Epithelial cell of esophagus (primary cell): ENCODE measurements around a stretch of chr10.

DNA sequence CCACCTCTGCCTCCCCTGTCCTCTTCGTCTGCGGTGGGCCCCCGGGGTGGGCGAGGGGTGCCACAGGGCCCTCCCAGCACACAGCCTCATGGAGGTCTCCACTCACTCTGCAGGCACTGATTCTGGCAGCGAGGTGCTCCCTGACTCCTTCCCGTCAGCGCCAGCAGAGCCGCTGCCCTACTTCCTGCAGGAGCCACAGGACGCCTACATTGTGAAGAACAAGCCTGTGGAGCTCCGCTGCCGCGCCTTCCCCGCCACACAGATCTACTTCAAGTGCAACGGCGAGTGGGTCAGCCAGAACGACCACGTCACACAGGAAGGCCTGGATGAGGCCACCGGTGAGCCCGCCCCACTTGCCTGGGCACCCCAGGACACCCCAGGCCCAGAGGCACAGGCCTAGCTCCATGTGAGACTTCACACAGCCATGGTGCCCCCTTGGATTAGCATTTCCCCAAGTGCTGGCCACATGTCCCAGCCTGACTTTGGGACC, 39.3 kb upstream of the SLC29A3 start:
- RRBS, result 89% methylated on average over 3 of the region's 19 CpGs

GRCh38 chr10:71712375-71713260, 7.0 kb downstream of the C10orf105 start:
- RRBS, result no CpG with 5 or more reads among the region's 20 CpGs

- RRBS, result no CpG with 5 or more reads among the region's 3 CpGs
These were observed 18.7 kb downstream of the VSIR start for GRCh38 chr10:71754663-71755004.

DNA sequence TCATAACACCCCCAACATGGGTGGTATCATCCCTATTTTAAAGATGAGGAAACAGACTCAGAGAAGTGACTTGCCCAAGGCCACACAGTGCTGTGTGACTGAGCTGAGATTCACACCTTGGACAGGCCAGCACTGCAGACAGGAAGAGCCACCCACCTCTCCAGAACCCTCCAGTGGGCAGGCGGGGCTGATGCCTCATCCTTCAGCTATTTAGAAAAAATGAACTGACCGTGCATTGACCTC, 6.7 kb downstream of the VSIR start:
- RRBS, result no CpG with 5 or more reads among the region's 2 CpGs

DNA sequence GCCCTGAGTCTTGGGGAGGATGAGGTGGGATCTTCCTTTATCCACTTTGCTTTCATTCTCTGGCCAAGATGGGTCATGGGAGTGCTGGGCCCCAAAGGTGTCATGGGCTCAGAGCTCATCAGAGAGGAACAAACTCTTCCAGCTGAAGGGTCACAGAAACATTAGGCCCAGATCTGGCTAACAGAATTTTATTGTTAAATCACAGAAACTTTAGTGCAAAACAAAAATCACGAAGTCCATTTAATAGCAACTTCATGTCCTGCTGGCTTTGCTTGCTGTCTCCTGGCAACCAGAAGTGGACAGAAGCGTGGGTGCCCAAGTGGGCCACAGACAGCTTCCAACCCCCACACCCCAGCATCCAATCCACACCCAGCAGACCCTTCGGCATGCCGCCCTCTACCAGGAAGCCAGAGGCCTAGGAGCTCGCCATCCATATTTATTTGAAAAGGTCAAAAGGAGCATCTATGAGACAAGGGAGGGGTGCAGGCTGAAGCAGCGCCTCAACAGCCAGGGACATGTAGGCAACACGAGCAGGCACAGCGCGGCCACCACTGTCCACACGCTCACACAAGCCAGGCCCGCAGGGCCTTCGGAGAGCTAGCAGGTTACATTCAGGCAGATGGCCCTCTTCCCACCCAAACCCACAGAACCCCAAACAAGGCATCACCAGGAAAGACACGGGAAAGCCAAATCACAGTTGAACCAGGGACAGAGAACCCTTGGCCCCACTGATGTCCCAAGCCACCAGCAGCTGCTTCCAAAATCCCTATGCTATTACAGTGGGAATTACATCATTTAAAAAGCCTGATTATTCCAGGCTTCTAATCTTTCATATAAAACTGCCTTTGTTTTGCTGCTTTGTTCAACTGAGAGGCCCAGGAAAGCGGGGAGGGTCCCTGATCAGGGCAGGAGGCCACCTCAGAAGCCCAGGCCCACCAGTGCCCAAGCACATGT, 34.6 kb downstream of the PSAP start:
- RRBS, result no CpG with 5 or more reads among the region's 14 CpGs

- RRBS, result no CpG with 5 or more reads among the region's 11 CpGs
These were observed 29.0 kb downstream of the PSAP start for GRCh38 chr10:71821763-71822806.

GRCh38 chr10:71970189-71970698, 6.0 kb downstream of the CHST3 start:
- RRBS, result no CpG with 5 or more reads among the region's 10 CpGs

DNA sequence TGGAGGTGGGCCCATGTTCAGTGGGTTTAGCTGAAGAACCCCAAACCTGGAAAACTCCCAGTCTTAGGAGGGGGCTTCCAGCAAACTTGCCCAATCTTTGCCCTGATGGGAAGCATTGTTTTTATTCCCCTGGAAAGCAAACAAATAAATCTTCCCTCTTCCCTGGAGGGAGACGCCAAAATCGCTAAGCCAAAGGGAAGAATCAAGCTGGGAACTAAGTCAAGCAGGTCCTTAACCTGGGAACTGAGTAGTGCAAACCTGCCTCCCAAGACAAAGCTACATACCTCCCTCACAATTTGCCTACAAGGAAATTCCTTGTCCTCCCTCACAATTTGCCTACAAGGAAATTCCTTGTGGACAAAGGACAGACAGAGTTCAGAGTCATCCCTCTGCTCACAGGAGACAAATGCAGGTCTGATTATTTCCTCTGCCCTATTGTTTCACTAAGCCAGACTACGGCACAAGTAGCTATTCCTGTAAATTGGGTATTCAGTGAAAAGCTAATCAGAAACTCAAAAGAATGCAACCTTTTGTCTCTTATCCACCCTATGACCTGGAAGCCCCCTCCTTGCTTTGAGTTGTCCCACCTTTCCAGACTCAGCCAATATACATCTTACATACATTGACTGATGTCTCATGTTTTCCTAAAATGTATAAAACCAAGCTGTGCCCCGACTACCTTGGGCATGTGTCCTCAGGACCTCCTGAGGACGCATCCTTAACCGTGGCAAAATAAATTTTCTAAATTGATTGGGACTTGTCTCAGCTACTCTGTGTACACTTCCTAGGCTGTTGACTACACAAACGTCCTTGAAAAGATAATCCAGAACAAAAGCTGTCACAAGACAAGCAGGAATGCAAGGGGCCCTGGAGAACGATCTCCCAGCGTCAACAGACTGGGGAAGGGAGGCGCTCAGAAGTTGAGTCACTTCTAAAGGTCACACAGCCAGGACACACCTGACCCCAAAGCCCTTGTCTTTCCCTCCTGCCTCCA, 50.3 kb downstream of the SPOCK2 start:
- RRBS, result no CpG with 5 or more reads among the region's 10 CpGs

GRCh38 chr10:72073589-72074091, 14.7 kb downstream of the SPOCK2 start:
- RRBS, result no CpG with 5 or more reads among the region's 8 CpGs

GRCh38 chr10:72212952-72213501, 2.8 kb upstream of the ANAPC16 start:
- RRBS, result no CpG with 5 or more reads among the region's 2 CpGs

DNA sequence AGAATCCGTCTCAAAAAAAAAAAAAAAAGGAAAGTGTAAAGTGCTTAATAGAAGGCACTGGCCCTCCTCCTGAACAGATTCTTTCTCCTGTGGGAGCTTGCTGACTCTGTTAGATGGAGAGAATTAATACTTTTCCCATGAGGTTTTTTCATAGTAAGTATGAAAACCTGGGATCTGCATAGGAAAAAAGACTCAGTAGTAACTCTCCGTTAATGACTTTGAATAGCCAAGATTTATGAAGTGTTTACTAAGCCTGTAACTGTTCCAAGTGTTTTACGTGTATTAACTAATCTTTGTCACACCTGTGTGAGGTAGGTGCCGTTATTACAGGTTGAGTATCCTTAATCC, 1.4 kb upstream of the ASCC1 start:
- RRBS, result no CpG with 5 or more reads among the region's 4 CpGs

- RRBS, result no CpG with 5 or more reads among the region's 1 CpG
These were observed 23.0 kb upstream of the DDIT4 start for GRCh38 chr10:72250644-72251144.

- RRBS, result 2% methylated on average over 12 of the region's 34 CpGs
These were observed 378 bp downstream of the DDIT4 start for GRCh38 chr10:72274126-72274477.

- RRBS, result no CpG with 5 or more reads among the region's 4 CpGs
These were observed 18.6 kb downstream of the DDIT4 start for GRCh38 chr10:72292386-72292723.

- RRBS, result 10% methylated on average over 2 of the region's 15 CpGs
These were observed 36.7 kb downstream of the DDIT4 start for GRCh38 chr10:72310149-72311060.

- RRBS, result no CpG with 5 or more reads among the region's 14 CpGs
These were observed 30.8 kb downstream of the DNAJB12 start for GRCh38 chr10:72323851-72324416.

- RRBS, result no CpG with 5 or more reads among the region's 9 CpGs
These were observed 16.4 kb downstream of the DNAJB12 start for GRCh38 chr10:72338164-72338805.

- RRBS, result no CpG with 5 or more reads among the region's 8 CpGs
These were observed 6.5 kb upstream of the MCU start for GRCh38 chr10:72685256-72686014.

- RRBS, result no CpG with 5 or more reads among the region's 7 CpGs
These were observed 898 bp downstream of the PLA2G12B start for GRCh38 chr10:72953735-72954080.